Metastatic Lung Carcinoma in the Adrenal Gland (tissue), 1 donor: ENCODE data around the genes MTHFR and TNFRSF1B.

DNA sequence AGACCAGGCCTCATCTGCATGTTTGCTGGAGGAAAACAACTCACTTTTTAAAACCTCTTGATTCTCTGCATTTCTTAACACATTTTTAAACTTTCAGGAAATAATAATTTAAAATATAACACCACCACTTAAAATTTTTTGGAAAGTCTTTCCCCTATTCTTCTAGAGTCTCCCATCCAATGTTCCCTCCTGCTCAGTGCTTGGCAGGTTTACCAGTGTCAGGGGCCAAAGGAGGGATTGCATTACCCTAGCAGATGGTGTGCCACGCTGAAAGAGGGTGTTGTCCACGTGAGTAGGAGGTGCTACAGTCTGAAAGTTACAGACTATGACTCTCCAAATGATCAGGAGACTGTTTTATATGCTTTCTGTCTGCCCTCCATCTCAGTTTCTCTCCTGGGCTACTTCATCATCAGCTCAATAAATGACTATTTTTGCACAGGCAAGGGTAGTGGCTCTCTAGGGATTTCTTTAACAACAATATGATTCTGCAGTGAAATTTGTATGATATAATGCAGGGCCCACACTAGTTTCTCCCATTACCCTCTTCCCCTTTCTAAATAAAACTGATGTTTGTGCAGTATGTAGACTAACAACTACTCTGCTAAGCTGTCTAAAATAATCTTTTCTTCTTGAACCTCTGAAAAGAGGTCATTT, 31.3 kb upstream of the ANGPTL7 start:
- PRO-cap: no peak

DNA sequence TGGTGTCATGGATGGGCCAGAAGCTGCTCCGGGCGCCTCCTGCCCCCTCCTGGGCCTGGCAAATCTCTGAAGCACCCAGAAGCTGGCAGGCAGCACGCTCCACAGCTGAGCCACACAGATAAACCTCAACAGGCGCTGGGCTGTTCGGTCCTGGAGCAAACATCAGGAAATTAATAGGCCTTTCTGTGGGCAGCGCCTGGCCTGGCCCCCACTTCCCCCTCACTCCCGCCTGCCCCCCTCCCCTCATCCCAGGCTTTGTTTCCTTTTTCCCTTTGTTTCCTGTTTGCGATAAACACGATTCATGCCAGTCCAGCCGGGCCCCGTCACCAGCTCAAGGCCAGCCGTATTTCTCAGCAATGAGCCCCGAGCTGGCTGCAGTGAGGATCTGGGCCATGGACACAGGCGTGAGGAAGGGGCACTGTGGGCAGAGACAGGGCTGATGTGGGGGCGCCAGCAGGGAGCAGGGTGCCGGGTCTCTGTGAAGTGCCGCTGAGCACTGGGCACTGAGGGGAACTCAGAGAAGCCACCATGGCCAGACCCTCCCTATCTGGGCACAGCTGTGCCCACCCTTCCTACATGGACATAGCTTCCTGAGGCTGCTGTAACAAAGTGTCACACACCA, 20.0 kb upstream of the DISP3 start:
- PRO-cap: no peak

GRCh38 chr1:11645279-11645570, 9.0 kb downstream of the FBXO2 start:
- PRO-cap: no peak

DNA sequence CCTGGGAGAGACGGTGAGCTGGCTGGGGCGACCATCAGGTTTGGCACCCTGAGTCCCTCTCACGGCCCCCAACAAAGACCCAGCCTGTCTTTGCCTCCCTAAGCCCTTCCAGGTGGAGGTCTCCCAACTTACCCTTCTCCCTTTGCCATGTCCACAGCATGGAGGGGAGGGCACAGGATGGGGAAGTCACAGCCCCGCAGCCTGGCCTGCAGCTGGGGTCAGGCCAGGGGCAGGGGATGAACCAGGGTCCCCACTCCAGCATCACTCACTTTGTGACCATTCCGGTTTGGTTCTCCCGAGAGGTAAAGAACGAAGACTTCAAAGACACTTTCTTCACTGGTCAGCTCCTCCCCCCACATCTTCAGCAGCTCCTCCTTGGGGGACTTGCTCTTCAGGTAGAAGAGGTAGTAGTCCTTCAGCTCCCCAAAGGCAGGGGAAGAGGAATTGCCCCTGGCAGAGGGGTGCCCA, 11.6 kb downstream of the MTHFR start:
- PRO-cap: no peak

DNA sequence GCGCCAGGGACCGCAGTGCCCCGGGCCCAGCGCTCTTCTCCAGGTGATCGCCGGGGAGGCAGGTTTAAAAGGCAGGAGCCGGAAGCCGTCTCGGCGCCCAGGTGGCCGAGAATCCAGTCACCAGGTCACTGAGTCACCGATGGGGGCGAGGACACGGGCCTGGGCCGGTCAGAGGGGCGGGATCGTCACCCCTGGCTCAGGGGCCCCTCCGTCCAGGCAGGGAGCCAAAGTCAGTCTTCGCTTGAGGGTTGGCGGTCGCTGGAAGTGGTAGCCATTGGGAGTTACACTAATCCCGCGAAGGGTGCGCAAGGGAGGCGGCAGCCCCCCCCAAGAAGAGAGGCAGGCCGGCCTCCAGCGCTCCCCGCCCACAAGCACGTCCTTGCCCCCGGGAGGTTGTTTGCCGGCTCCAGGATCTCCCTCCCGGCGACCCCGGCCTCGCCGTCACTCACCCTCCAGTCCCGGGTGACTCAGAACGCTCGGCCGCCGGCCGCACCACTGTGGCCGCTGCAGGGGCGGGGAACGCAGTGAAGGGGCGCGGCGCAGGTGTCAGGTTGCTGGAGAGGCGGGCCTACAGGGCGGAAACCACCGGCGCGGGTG, at the start of gene MTHFR:
Gene MTHFR (minus strand): TSS at position 526 of the 597 bp plus-strand sequence.
- PRO-cap: bidirectional peak, plus-strand start at position 233 of the sequence, minus-strand start at position 39 of the sequence; bidirectional peak, plus-strand start outside the sequence, minus-strand start at position 469 of the sequence

- PRO-cap: no peak
Observed at GRCh38 chr1:11833105-11833877, 14.3 kb downstream of the NPPA start.

GRCh38 chr1:11844662-11845161, 2.9 kb downstream of the NPPA start:
- PRO-cap: no peak

DNA sequence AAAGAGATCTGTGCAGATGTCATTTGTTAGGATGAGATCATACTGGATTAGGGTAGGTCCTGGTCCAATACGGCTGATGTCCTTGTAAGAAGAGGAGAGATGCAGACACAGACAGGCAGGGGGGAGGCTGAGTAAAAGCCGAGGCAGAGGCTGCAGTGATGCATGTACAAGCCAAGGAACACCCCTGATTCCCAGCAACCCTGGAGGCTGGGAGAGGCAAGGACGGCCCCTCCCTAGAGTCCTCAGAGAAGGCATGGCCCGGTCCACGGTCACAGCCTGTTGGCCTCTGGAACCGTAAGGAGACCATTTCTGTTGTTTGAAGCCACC, 15.9 kb upstream of the NPPB start:
- PRO-cap: no peak

DNA sequence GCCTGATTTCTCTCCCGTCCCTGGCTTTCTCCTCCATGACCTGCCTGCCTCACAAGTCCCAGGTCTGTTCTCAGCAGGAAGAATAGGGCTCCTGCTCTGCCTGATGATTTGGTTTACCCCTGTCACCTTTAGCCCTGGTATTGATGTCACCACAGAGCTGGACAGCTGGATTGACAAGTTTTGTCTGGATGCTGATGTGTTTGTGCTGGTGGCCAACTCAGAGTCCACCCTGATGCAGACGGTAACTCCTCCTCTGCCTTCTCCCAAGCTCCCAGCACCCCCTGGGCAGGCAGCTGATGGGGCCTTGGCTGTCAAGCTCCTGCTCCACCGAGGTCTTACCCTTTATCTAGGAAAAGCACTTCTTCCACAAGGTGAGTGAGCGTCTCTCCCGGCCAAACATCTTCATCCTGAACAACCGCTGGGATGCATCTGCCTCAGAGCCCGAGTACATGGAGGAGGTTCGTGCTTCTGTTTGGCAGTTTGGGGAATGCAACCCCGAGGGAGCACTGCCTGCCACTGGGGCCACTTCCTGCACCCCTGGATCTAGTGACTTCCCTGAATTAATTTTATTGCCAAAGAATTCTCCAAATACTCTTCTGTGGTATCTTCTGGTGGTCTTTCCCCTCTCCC, 18.5 kb downstream of the MFN2 start:
- PRO-cap: no peak

DNA sequence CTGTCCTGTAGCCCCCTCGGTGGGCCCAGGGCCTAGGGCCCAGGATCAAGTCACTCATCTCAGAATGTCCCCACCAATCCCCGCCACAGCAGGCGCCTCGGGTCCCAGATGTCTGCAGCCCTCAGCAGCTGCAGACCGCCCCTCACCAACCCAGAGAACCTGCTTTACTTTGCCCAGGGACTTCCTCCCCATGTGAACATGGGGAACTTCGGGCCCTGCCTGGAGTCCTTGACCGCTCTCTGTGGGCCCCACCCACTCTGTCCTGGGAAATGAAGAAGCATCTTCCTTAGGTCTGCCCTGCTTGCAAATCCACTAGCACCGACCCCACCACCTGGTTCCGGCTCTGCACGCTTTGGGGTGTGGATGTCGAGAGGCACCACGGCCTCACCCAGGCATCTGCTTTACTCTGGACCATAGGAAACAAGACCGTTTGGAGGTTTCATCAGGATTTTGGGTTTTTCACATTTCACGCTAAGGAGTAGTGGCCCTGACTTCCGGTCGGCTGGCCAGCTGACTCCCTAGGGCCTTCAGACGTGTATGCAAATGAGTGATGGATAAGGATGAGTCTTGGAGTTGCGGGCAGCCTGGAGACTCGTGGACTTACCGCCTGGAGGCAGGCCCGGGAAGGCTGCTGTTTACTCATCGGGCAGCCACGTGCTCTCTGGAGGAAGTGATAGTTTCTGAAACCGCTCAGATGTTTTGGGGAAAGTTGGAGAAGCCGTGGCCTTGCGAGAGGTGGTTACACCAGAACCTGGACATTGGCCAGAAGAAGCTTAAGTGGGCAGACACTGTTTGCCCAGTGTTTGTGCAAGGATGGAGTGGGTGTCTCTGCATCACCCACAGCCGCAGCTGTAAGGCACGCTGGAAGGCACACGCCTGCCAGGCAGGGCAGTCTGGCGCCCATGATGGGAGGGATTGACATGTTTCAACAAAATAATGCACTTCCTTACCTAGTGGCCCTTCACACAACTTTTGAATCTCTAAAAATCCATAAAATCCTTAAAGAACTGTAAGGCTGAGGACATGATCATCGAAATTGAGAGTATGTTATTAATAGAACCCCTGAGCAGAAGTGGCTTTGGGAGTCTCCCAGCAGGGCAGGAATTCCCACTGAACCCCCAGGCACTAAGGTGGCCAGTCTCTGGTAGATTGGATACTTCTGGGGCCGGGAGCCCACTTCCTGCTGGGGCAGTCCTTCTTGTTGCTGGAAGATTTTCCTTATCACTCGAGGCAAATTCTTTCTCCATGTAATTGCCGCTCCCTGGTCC, 23.2 kb upstream of the TNFRSF1B start:
- PRO-cap: no peak

DNA sequence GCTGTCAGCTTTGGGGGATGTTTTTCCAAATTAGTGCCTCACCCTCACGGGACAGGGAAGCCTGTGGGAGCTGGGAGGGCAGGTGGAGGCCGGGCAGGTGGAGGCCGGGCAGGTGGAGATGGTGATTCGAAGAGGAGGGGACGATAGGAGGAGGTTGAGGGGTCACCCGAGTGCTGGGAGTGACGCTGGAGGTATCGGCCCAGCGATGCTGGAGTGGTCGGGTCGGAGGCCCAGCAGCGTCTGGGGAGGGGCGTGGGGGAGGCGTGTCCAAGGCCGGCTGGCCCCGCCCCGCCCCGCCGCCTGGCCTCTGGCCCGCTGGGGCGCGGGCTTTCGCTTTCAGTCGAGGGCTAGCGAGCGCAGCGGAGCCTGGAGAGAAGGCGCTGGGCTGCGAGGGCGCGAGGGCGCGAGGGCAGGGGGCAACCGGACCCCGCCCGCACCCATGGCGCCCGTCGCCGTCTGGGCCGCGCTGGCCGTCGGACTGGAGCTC, at the start of gene TNFRSF1B:
Gene TNFRSF1B (plus strand): TSS at position 339 of the 487 bp plus-strand sequence.
- PRO-cap: bidirectional peak, plus-strand start at position 339 of the sequence, minus-strand start at position 242 of the sequence

DNA sequence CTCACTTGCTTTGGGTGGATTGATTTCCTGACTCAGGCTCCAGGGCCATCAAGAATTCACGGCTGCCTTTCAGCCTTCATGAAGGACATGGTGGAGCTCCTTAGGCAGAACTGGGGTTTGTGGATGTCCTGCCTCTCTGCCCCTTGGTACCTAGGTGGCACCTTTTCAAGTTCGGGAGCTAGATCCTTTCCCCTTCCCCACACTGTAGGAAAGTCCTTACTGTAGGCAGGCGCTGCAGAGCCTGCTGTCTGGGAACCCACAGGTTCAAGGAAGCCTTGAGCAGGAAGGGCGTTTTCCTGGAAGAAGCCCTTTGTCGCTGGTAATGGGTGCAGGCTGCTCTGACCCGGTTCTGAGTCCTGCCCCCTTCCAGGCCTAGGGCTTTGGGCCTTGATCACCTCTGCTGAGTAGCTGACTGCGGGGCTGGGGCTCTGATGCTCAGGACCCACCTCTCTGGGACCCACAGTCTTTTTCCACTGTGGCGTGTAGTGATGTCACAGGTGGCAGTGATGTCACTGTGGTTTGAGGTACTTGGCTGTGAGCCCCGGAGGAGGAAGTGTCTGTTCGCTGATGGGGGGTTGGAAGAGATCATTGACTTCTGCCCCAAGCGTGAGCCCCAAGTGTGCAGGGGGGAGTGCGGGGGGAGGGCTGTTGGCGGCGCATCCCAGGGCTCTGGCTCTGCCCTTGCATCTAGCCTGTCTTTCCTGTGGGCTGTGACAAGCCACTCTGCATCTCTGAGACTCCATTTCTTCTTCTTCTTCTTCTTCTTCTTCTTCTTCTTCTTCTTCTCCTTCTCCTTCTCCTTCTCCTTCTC, 6.8 kb downstream of the TNFRSF1B start:
- PRO-cap: unidirectional peak, minus-strand start at position 399 of the sequence

- PRO-cap: no peak
Observed at GRCh38 chr1:12178477-12178828, 11.7 kb downstream of the TNFRSF1B start.

- PRO-cap: no peak
Observed at GRCh38 chr1:12185352-12186534, 19.0 kb downstream of the TNFRSF1B start.

GRCh38 chr1:12190776-12191486, 24.1 kb downstream of the TNFRSF1B start:
- PRO-cap: no peak

DNA sequence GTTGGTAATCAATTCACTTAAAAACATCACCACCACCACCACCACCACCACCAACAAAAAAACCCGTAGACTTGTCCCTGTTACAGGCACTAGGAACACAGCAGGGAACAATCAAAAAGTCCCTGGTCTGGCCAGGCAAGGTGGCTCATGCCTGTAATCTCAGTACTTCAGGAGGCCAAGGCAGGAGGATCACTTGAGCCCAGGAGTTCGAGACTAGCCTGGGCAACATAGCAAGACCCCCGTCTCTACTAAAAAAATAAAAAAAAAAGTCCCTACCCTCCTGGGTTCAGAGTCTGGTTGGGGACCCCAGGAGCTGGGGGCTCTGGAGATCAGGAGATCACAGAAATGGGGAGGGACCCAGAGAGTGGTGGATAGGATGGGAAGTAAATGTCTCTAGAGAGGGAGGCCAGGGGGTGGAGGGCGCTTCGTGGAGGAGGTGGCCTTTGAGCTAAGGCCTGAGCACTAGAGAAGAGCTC, 25.0 kb upstream of the VPS13D start:
- PRO-cap: no peak

DNA sequence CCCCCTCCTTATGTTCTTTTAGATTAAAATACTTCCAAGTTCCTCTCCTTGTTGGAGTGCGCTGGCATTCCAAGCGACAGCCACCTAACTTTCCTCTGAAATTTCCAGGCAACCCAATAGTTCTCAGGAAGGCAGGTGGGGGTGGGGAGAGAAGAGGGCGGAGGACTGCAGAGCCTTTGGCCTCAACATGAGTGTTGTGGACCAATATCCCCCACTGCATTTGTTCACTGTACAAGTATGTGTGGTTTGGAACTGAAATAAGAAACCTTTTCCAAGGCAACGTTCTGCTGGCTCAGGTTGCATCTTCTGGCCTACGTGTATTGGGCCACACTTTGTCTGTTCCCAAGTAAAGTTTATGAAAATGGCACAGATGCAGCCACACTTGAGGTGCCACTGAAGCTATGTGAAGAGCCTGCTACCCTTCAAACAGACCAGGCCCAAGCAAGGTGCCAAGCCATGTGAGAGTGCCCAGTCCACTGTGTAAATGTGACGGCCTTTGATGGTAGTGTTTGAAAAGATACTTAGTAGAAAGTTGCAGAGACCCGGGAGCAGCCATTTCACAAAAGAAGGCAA, 153.3 kb downstream of the DHRS3 start:
- PRO-cap: no peak

- PRO-cap: no peak
Observed at GRCh38 chr1:12474855-12475360, 143.1 kb downstream of the DHRS3 start.

DNA sequence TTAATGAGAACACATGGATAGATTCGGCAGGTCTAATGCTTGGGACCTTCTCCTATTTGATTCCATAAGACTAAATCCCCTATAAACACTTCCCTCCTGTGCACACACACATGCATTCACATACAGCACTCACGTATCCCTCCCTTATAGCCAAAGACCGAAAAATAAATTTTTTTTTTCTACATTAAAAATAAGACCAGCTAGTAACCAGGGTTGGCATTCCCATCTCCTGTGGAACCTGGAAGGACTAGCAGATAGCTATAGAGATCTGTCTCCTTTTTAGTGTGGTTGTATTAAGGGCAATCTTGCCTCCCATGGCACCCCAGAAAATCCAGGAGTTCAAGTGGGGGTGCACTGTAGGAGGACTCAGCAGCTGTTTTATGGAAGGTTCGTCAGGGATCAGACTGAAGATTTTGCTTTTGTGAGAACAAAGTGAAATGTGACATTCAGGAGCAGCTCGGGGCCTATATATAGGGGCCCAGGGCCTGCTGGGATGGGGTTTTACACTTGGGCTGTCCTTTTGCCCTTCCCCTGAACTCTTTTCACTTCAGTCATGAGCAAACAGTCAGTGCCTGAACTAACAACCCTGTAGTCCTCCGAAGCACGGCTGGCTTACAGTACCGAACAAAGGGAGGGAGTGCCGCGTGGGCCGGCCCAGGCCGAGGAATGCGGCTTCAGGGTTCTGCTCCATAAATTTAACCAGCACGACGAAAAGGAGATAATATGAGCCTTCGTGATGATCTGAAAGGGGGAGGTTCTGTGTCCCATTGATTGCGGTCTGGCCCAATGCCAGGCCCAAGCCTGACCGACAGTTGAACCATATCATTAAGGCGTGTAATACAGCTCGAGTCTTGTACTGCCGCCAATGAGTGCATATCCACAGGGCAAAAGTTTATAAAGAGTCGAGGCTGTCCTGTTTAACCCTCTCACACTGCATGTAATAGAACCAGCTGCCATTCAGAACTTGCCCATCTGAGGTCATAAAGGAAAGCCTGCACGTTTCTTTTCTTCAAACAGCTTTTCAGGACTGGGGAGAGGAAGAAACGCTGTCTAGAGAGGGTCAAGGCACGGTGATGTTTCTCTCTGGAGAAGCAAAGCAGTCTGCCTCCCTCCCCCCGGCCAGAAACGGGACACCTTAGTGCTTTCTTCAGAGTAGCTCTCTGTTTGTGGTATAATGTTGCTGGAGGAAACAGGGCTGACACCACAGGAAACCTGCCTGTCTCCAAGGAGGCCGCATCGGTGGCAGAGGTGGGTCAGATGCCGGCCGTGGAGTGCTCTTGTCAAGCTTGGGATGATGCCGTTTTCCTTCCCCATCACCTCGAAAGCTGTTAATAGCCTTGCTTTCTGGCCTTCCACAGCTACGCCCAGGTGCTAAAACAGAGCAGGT, 139.9 kb downstream of the DHRS3 start:
- PRO-cap: no peak

DNA sequence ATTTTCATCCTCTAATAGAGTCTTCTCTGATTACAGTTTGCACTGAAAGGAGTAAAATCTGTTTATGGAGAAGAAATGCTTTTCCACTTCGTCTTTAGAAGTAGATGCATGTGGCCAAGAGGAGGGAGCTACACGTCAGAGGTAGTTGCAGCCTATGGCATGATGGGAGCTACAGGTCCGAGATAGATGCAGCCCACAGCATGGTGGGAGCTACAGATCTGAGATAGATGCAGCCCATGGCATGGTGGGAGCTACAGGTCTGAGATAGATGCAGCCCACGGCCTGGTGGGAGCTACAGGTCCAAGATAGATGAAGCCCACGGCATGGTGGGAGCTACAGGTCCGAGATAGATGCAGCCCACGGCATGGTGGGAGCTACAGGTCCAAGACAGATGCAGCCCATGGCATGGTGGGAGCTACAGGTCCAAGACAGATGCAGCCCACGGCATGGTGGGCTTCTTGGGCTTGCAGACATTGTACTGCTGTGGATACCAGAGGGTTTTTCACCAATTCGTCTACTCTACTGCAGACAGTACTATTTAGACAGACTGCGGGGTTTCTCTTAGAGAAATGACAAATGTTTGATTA, 127.5 kb downstream of the DHRS3 start:
- PRO-cap: no peak